Hair follicular keratinocyte (primary cell): ENCODE measurements around a stretch of chr12.

DNA sequence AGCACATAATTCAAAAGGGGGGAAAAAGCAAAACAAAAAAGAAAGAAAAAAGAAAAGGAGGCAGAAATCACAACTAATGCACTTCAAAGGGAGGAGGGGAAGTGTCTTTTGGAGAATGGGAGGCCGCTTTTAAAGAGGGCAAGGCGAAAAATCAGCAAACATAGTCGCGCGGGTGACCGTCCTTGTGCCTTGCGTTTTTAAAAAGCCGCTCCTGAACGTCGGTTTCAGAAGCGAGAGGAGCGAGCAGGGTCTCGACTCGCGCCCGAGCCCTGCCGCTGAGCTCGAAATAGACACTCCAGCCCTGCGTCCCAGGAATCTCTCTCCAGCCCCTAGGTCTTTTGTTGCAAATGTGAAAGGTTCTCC lies 708 bp downstream of the TBX3 start:
- RAMPAGE, long total RNA = no peak

DNA sequence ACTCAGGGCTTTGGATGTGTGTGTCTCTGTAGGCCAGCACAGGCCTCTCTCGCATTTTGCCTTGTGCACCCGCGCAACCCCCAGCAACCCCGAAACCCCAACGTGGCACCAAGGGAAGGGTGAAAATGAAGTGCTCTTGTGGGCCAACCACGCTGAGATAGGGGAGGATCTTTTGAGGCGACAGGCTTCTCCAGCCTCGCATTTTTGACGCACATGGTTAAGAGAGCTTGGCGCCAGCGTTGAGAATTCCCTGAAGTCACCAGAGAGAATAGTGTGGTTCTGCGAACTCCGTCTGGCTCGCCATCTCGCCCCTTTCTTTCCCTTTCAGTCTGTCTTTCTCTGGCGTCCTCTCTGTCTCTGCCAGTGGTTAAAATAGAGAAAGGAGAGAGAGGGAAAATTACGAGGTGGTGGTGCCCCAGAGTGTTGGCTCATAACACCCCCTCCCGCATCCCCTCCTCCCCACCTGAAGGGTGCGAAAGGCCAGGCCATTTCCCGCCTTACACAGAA lies 1.9 kb upstream of the TBX3 start:
- RAMPAGE, long total RNA = no peak

GRCh38 chr12:114697928-114698398 lies 14.0 kb upstream of the TBX3 start:
- RAMPAGE, long total RNA = no peak

DNA sequence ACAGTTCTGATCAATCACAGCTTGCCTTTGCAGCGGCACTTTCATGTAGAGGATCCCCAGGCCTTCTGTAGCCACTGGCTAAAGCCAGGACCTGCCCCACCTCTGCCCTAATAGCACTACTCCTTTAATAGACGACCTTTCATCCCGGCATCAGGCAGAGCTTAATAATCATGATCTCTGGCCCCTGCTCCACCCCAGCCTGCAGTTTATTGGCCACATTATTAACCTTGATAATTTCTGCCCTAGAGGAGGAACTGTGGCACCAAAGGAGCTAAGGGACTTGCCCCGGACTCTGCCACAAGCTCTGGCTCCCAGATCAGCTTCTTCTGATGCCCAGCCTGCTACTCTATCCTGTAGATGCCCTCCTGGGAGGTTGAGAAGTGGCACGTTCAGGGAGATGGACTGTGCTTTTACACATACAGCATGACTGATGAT lies 142.3 kb upstream of the TBX3 start:
- RAMPAGE, long total RNA = no peak

GRCh38 chr12:114933356-114933710 lies 249.4 kb upstream of the TBX3 start:
- RAMPAGE, long total RNA = no peak

DNA sequence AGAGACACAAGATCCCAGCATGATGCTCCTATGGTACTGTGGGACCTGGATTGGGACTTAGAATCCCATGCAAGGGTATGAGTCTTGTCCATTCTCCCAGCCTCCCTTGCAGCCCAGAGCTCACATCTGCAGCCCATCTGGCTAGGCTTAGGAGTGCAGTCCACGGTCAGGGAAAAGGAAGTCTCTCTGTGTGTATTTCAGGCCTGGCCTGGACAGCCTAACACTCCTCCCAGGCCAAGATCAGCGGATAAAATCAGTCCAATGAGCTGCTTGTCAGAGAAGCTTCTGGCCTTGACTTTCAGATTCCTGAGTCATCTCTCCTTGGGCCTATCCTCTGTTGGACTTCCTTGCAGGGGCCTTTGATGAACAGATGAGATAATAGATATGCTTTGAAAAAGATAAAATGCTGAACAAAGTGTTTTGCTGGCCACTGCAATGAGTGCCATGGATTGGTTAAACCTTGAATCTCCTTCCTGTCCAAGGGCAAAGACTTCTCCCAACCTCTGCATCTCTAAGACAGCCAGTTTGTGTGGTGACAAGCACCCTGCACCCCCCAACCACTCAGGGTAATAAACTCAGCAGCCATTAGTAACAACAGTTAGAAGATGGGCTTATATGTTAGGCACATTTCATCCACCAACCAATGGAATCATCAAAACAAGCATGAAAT lies 412.8 kb upstream of the TBX3 start:
- RAMPAGE, long total RNA = no peak

GRCh38 chr12:115394698-115395343 lies 710.8 kb upstream of the TBX3 start:
- RAMPAGE, long total RNA = no peak

- RAMPAGE, long total RNA = no peak
Observed at GRCh38 chr12:115464015-115464436, 780.1 kb upstream of the TBX3 start.

- RAMPAGE, long total RNA = no peak
Observed at GRCh38 chr12:115758749-115759448, 518.6 kb downstream of the MED13L start.

GRCh38 chr12:115872213-115872612 lies 405.3 kb downstream of the MED13L start:
- RAMPAGE, long total RNA = no peak

DNA sequence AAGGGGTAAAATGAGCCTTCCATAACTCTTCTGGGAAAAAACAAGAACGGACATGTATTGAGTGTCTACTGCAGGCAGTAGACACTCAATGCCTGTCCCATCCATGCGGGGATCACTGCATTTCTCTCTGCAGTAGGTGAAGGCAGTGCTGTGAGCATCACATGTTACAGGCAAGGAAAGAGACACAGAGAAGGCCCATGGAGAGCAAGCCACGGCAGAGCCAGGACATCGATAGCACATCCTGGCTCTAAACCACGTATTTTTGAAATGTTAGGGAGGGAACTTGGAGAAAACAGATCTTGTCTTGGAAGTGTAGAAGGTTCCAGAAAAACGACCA lies 328.4 kb downstream of the MED13L start:
- RAMPAGE, long total RNA = no peak

GRCh38 chr12:115959597-115960527 lies 317.6 kb downstream of the MED13L start:
- RAMPAGE, long total RNA = no peak

GRCh38 chr12:116028513-116028879 lies 249.0 kb downstream of the MED13L start:
- RAMPAGE, long total RNA = no peak

DNA sequence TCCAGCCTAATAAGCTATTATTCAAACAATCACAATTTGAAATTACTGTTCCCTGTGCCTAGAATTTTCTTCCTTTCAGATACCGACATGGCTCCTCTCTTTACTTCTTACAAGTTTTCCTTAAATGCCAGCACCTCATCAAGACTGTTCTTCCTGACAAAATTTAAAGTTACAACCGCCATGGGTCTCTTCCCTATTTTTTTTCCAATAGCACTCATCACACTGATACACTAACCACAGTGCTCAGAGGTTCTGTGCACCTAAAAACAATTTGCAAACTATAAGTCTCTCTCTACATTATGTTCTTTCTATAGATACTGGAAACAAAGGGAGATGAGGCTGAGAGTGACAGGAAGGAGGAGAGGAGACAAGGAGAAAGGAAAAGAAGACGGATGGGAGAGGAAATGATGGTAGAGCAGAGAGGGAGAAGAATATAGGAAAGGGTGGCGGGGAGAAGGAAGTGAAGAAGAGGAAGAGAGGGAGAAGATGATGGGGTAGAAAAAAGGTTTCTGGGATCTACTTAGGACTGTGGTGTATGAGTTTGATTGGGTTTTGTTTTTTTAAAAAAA lies 244.9 kb downstream of the MED13L start:
- RAMPAGE, long total RNA = no peak

- RAMPAGE, long total RNA = no peak
Observed at GRCh38 chr12:116083462-116084291, 193.8 kb downstream of the MED13L start.

- RAMPAGE, long total RNA = no peak
Observed at GRCh38 chr12:116202107-116203444, 74.9 kb downstream of the MED13L start.

- RAMPAGE, long total RNA = no peak
Observed at GRCh38 chr12:116582694-116582972, 23.5 kb downstream of the MAP1LC3B2 start.

DNA sequence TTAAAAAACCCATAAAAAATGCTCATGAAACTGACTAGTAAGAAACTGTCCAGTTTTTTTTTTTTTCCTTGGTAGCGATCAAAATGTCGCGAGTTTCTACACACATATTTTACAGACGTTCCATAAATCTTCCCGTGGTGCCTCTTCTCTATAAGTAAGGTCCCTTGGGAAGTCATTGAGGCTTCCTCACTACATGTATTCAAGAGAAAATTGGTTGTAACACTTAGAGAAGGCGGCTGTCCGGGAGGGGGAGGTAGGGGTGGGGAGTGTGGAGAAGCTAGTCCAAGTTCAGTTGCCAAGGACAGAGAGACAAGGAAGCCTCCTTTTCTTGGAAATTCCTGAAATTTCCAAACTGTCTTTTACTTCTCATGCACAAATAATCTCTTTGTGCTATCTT lies 44.9 kb downstream of the MAP1LC3B2 start:
- RAMPAGE, long total RNA = no peak

DNA sequence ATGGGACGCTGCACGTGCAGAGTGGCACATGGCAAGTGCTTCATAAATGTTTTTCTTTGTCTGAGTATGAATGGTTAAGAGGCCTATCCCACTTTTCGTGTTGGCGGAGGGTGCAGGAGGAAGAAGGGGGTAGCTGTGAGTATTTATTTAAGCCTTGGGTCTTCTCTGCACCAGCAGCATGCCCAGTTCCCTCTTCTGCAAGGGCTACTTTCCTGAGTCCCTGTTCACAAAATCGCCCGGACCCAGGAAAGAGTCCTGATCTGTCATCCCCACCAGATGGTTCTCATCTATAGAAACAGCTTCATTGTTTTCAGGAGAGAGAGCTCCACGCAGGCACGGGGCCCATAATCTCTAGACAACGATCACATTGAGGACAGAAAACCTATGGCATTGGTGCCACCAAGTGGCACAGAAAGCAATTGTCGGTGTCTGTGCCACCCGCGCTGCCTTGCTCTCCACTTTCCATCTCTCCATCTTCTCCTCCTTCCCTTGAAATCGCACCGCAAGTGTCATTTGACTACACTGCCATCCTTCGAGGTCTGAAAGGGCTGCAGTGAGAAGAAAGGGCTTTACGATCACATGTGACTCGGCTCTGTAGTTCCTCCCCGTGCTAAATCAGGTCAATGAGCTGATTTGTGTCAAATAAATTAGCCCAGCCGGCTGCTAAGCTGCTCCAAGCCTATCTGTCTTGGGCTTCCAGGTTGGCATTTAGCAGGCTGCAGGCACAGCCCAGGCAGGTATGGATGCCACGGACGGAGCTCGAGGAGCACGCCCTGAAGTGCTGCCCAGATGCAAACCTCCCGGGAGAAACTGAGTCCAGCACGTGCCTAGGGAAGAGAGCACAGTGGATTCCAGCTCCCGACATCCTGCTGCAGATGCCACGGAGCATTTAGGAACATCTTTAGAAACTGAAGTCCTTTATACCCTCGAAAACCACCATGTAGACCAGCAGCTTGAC lies 28.9 kb downstream of the SPRING1 start:
- RAMPAGE, long total RNA = no peak

- RAMPAGE, long total RNA = no peak
Observed at GRCh38 chr12:116818835-116819830, 62.1 kb downstream of the HRK start.